CMK (cell line): Measurements from ENCODE around the genes PPCDC, COMMD4 and SNX33.

GRCh38 chr15:74807815-74808487, 4.7 kb upstream of the LMAN1L start:
- RRBS, result no CpG with 5 or more reads among the region's 8 CpGs

DNA sequence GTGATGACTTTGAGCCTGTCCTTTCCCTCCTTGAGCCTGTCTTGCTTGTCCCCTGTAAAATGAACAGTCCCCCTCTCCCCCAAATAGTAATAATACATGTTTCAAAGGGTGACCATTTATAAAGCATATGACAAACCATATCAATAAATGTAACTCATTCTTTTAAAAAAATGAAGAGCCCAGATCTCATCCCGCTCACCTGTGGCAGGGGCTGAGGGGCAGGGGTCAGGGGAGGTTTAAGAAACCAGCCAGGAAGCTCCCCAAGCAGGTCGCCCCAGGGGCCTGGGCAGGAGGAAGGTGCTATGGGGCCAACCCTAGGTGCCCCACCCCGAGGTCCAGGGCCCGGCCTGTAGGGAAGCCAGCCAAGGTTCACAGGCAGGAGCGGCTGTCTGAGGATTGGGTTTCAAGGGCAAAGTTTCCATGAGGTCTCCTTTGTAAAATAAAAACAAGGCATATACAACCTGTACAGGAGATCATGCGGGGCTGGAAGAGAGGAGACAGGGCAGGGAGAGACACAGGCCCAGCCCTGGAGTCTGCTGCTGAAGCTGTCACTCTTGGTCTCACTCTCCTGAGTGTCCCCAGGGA, 5.3 kb downstream of the CPLX3 start:
- RRBS, result no CpG with 5 or more reads among the region's 6 CpGs

GRCh38 chr15:74869313-74870381, 3.5 kb downstream of the SCAMP2 start:
- RRBS, result no CpG with 5 or more reads among the region's 6 CpGs

GRCh38 chr15:74900245-74901210, 6.1 kb downstream of the FAM219B start:
- RRBS, result no CpG with 5 or more reads among the region's 5 CpGs

- RRBS, result 1% methylated on average over 4 of the region's 31 CpGs
These were observed at the start of gene PPCDC for GRCh38 chr15:75023150-75023722. TSS of gene PPCDC (plus strand) at chr15:75023590.

GRCh38 chr15:75034606-75034909, 11.2 kb downstream of the PPCDC start:
- RRBS, result no CpG with 5 or more reads among the region's 6 CpGs

DNA sequence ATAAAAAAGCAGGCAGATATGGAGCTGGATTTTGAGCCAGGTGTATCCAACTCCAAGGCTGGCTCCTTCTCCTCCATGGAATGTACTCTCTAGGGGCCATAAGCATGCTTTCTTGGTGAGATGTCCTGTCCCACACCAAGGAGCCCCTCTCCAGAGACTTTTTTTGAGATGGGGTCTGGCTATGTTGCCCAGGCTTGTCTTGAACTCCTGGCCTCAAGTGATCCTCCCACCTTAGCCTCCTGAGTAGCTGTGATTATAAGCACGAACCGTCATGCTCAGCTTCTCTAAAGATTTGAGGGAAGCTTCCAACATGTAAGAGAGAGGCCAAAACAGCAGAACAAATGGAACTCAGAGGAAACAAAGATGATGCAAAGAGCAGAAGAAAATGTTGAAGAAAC, 48.5 kb downstream of the PPCDC start:
- RRBS, result no CpG with 5 or more reads among the region's 2 CpGs

DNA sequence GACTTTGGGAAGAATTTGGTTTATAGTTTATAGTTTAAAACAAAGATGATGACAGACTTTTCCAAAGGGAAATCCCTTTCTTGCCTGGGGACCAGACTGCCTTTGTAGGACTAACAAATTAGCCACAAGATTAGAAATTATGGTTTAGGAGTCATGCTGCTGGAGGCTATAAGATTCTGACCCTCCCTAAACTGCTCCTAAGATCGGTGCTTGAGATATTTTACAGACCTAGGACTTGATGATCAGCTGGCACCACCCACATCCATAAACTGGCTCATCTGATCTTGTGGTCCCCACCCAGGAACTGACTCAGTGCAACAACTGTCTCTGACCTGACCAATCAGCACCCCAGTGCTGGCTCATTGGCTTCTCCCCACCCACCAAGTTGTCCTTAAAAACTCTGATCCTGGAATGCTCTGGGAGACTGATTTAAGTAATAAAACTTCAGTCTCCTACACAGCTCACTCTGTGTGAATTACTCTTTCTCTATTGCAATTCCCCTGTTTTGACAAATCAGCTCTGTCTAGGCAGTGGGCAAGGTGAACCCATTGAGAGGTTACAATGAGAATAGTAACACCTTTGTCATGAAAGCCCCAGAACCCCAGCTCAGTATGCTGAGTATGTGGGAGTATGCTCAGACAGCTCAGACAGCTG, 51.6 kb upstream of the C15orf39 start:
- RRBS, result no CpG with 5 or more reads among the region's 1 CpG

DNA sequence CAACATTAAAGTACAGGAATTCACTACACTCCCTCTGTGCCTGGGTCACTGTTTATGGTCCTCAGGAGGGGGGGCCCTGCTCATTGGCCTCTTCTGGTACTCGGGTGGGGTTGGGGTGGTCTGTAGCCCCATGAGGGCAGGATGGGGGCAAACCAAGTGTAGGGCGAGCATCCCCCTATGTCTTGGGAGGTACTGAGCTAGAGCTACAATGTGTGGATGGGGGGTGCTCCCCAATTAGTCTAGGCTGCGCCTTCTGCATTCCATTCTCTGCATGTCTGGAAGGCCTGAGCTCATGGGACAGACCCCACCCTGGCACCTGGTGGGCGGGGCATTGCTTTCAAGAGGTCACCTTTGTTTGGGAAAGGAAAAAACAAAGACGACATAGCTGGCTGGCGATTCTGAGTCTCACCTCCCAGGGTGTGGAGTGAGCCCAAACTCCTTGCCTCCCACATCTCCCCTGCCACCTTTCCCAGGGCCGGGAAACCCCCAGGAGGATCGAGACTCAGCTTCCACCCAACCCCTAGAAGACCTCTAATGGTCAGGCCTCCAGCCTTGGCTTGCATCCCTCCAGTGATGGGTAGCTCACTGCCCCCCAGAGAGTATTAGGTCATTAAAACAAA, 45.0 kb upstream of the C15orf39 start:
- RRBS, result no CpG with 5 or more reads among the region's 8 CpGs

- RRBS, result no CpG with 5 or more reads among the region's 8 CpGs
These were observed 19.3 kb upstream of the C15orf39 start for GRCh38 chr15:75182420-75182783.

DNA sequence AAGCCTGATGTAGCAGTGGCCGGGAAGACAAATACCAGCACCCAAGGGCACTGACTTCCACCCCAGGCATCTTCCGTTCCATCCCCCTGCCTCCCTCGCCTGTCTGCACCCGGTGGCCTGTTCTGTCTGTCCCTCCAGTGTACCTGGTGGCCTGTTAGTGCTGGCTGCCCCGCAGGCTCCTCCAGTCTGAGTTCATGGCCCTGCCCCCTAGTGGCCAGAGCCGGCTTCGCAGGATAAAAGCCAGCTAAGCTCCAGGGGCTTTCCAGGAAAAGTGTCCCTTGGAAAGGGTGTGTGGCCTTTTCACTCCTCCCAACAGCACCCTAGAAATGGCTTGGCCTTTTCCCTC, 16.5 kb downstream of the GOLGA6D start:
- RRBS, result no CpG with 5 or more reads among the region's 7 CpGs

DNA sequence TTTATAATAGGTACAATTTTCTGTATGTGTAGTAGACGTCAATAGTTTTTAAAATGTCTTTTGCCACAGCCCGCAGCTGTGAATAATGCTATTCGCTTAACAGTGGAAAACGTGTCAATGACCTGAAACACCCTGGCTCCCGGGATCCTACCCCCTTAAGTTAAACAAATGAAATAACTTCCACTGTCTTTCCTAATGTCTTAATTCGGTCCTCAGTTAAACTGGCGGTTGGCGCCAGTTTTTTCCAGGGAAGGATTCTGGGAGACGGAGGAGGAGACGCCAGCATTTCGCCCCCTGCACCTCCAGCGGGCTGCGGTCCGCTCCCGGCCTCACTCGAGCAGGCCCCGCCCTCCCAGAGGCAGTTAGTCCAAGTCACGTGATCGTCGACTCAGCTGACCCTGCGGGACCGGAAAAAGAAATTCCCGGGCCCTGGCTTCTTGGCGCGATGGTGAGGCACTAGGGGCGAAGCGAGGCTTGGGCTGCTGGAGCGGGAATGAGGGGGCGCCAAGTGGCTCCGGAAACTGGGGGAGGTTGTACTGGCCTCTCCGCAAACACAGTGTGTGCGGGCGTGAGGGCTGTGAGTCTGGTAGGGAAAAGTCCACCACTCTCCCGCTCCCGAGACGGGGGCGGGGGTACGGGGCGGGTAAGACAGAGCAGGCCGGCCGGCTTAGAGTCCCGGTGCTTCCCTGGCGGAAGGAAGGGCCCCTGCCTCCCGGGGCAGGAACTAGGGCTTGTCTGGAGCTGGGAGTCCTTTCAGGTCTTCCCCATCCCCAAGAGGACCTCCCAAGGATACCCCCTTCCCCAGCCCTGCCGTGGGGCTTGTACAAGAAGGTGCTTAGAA, at the start of gene COMMD4:
Gene COMMD4, plus strand, starts transcription at position 419 of the 841 bp plus-strand sequence.
- RRBS, result under 1% methylated on average over 3 of the region's 45 CpGs

DNA sequence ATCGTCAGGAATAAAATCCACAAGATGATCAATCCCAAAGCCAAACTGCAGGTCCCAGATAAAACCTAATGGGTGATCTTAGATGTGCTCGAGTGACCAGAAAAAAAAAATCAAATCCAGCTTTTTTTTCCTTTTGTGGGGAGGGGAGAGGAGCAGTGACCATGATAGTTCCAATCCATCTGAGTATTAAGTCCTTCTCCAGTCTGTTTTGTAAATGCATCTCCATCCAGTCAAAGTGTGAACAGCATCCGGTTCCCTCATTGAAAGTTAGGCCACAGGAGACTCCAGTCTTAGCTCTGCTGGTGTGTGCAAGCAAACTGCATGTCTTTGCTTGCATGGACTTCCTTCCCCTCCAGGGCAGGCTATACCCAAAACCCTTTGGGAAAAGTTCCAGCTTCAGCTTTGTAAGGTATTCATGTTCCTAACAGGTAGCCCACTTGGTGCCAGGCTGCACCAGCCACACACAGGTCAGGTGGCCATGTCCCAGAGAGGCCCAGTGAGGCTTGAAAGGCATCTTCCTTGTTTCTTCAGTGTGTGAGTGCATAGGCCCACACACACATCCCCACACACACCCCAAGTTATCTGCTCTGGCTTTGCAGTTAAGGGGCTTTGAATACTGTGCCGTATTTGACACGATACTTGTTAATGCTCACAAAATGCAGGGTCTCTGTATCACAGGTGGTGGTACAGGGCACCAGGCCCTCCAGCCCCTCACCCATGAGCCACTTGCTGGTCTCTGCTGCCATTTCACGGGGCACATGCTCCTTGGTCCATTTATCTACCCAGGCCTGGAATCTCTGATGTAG, 3.2 kb upstream of the MAN2C1 start:
- RRBS, result no CpG with 5 or more reads among the region's 6 CpGs

- RRBS, result no CpG with 5 or more reads among the region's 5 CpGs
These were observed 31.5 kb upstream of the MAN2C1 start for GRCh38 chr15:75399903-75400402.

DNA sequence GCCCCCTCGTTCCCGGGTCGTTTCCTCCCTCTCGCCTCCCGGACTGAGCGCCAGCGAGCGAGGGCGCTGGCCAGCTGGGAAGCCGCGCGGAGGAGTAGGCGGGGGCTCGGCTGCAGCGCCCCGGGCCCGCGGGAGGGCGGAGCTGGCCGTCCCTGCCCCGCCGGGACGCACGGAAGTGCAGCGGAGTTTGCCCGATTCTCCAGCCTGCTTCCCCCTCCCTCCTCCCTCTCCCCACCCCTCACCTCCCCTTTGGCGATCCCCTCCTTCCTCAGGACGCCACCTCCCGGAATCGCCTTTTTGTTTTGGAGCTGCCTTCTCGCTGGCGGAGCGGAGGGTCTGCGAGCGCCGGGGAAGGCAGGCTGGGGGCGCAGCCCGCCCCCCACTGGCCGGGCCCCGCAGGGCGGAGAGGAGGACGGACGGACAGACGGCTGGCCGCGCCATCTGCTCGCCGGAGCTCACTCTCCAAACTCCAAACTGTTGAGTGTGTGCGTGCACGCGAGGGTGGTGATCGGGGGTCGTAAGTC, at the start of gene SNX33:
Gene SNX33, plus strand, starts transcription at position 292 of the 524 bp plus-strand sequence.
- RRBS, result 1% methylated on average over 40 of the region's 53 CpGs

GRCh38 chr15:75653418-75653881, 5.7 kb downstream of the SNX33 start:
- RRBS, result no CpG with 5 or more reads among the region's 13 CpGs

DNA sequence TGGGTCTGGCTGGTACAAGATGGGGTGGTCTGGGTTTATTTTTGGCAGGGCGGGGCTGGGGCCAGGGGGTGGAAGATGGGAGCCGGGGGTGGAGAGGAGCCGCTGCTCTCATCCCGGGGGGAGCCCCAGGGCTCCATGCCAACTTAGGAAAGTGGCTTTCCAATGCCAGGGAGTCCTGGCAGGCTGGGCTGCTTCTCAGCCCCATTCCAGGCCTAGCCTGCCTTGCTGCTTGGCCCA, 8.8 kb downstream of the CSPG4 start:
- RRBS, result no CpG with 5 or more reads among the region's 4 CpGs

DNA sequence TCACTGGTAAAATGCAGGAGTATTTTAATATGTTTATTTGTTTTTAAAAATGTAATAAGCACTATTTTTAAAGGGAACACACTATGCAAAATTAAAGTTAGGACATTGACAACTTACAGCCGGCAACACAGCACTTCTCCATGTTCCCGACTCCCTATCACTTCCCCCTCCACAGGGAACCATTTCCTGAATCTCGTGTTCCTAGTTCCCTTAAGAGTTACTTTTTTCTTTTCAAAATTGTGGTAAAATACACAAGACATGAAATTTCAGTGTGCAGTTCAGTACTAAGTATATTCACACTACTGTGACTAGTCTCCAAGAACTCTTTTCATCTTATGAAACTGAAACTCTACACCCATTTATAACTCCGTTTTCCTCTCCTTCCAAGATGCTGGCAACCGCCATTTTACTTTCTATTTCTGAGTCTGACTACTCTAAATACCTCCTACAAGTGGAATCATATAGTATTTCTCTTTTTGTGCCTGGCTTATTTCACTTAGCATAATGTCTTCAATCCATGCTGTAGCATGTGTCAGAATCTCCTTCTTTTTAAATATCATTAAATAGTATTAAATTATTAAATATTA, 26.0 kb upstream of the UBE2Q2 start:
- RRBS, result no CpG with 5 or more reads among the region's 5 CpGs

DNA sequence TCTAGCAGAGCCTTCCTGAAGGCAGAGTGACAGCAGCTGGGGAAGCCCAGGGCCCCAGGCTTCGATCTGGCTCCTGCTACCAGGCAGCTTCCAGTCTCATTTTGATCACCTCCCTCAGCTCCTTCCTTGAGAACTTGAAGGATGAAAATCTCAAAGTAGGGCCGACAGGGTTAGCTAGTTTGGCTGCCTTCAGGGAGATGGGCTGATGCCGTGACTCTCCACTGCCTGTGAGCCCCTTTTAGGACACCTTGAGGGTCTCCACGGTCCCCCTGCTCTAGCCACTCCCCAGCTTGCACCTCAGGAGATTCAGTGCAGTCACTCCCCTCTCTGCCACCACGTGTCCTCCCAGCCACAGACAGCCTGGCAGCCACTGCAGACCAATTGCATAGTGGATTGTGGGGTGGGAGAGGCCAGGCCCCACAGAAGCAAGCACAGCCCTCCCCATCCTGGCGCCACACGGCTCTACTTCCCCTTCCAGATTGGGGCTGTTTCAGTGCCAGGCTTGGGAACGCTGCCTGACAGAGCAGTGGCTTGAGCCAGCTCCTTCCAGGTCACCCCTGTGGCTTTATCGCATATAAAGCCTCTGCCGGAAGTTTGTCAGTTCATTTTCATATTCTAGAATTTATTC, 90.6 kb downstream of the TMEM266 start:
- RRBS, result no CpG with 5 or more reads among the region's 10 CpGs

GRCh38 chr15:76312763-76313210, 1.5 kb upstream of the ETFA start:
- RRBS, result no CpG with 5 or more reads among the region's 6 CpGs